ENCODE measurements around the genes COG1 and TTYH2.

DNA sequence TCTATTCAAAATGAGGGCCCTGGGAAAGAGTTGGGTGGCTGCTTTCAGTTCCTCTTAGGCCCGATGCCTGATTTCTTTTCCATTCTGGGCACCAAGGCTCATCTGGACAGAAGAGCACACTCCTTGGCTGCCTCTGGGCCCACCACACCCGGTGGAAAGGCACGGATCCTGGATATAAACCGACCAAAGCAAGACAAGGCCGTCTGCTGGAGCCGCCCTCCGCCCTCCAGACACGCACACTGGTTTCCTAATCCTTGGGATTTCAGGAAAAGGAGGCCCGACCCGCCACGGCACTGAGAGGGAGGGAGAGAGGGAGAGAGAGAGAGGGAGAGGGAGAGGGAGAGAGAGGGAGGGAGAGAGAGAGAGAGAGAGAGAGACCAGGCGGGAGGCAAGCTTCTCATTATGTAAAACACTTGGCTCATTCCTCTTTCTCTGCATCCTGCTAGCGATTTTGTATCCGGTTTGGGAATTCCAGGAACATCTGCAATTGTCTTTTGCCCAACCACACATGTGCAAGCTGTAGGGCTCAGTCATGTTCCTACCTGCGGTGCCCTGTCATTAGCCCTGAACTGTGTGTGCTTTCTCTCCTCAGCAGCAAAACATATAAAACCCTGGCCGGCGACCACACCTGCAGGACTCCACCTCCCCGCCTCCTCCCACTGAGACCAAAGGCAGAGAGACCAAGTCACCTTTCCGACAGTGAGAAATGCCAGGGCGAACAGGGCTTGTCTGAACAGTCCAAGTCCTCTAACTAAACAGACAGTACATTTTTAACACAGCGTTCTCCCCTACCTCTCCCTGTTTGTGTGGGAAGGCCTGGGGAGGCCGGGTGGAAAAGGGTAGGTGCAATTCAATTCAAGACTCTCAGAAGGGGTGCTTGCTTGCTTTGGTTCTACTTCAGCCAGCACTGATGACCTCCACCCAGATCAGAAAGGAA is 347.3 kb downstream of the SOX9 start:
- PRO-cap, result no peak

- PRO-cap, result no peak
These were observed 409.4 kb downstream of the SOX9 start for GRCh38 chr17:72530000-72530922.

GRCh38 chr17:72540103-72540807 is 419.4 kb downstream of the SOX9 start:
- PRO-cap, result no peak

GRCh38 chr17:72549571-72550481 is 429.0 kb downstream of the SOX9 start:
- PRO-cap, result no peak

DNA sequence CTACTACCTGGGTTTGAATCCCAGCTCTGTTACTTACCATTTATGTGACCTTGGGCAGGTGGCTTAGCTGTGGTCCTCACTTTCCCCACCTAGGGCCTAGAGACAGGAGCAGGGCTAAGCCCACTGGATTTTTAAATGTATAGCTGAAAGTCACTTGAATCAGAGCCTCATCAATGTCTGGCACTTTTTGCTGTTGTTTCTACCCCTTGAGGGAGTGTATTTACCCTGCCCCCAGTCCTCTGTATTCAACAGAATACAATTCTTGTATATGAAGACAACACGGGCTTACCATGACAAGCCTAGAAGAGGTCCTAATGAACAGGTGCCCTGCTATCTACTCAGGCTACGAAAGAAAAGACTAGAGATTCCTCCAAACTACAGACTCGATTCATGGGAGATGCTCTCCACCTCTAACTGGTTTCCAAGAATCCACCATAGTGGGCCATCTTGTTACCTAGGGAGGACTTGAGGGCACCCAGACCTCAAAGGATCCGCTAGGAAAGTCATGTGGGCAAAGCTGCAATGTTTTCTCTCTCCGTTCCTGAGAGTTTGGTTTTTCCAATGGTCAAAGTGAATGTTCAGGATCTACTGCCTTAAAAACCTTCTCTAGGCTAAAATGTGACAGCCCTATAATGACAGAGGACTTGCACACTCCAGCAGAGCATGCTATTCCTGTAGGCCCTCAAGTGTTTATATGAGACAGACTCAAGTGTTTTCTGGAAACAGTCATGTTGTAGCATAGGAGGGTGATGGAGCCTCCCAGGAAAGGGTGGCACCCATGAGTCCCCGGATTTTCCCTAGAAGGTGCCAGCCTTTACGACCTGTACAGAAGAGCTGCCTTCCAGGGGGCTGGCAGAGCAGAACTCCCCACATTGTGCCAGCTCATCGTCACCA is 437.4 kb downstream of the SOX9 start:
- PRO-cap, result no peak

- PRO-cap, result no peak
These were observed 478.1 kb downstream of the SLC39A11 start for GRCh38 chr17:72614279-72614974.

GRCh38 chr17:72664694-72665543 is 427.6 kb downstream of the SLC39A11 start:
- PRO-cap, result no peak

DNA sequence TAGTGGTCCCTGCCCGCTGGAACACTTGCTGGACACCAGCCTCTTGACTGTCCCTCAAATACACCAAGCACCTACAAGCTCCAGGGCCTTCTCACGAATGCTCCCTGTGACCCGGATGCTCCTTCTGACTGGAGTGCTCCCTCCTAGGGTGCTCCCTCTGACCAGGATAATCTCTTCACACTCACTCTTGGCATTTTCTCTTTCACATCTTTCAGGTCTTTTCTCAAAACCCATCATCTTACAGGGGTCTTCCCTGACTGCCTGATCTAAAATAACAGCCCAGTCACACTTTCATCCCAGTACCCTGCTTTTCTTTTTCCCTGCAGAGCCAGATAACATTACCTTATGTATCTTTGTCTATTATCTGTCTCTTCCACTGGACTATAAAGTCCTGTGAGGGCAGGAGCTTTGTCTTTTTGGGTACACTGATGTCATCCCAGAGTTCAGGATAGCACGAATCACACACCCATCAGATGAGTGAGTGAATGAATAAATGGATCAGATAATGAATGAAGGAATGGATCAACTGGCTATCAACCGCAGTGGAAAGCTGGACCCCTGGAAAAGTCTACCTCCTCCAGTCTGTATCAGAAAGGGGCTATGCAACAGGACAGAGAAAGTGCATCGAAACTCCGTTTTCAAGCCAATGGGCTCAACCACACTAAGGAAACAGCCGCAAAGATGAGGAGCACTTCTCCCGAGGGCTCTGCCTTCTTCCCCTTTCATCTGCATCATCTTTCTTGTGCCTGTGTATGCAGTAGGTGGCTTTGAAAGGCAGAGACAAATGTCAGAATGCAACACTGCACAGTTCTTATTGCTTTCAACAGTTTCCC is 205.6 kb downstream of the SLC39A11 start:
- PRO-cap, result no peak

DNA sequence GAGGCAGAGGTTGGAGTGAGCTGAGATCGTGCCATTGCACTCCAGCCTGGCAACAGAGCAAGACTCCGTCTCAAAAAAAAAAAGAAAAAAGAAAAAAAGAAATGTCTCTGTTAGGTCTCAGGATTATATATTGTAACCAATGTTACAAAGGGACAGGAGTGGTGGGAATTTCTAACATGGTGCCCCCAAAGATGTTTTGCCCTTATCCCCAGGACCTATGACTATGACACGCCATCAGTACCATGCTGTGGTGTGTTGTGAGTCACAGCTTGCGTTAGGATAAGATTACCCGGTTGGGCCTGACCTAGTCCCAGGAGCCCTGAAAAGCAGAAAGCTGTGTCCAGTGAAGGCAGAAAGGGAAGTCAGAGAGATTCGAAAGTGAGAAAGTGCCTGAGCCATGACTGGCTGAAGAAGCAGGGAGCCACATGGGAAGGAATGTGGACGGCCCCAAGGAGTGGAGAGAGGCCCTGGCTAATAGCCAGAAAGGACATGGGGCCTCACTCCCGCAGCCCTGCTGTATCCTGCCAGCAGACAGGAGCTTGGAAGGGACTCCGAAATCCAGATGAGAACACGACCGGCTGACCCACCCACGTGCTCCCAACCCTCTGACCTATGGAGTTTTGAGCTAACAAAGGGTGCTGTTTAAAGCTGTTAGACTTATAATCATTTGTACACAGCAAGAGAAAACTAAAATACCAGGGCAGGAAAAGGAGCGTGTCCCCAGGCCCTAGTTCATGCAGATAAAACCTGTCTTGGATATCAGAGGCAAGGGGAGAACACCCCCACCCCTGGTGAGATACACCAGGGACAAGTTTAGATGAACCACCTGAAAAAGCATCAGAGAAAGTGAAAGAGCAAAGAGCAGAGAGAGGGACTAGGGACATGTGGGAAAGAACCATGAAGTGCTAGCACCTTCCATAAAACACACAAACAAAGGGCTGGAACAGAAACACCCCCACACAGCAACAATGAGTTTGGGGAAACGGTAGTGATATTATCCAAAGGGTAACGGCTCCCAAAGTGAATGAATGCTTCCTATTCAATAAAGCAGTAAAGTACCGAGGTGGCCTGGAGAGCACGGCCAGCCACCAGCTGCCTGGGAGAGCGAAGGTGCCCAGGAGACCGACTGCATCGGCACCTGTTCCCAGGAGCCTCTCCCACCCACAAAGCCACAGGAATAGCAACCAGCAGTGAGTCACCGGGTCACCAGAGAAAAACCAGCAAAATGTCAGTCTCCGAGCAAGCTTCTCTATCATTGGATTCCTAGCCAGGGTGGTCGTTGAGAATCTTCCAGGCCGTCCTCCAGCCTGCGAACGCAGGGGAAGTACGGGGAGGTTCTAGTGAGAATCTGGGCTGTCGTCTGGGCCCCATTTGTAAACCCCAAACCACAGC is 115.2 kb downstream of the SLC39A11 start:
- PRO-cap, result bidirectional peak, plus-strand start at position 365 of the sequence, minus-strand start at position 259 of the sequence; bidirectional peak, plus-strand start at position 864 of the sequence, minus-strand start at position 742 of the sequence; bidirectional peak, plus-strand start at position 1,190 of the sequence, minus-strand start at position 1,121 of the sequence

DNA sequence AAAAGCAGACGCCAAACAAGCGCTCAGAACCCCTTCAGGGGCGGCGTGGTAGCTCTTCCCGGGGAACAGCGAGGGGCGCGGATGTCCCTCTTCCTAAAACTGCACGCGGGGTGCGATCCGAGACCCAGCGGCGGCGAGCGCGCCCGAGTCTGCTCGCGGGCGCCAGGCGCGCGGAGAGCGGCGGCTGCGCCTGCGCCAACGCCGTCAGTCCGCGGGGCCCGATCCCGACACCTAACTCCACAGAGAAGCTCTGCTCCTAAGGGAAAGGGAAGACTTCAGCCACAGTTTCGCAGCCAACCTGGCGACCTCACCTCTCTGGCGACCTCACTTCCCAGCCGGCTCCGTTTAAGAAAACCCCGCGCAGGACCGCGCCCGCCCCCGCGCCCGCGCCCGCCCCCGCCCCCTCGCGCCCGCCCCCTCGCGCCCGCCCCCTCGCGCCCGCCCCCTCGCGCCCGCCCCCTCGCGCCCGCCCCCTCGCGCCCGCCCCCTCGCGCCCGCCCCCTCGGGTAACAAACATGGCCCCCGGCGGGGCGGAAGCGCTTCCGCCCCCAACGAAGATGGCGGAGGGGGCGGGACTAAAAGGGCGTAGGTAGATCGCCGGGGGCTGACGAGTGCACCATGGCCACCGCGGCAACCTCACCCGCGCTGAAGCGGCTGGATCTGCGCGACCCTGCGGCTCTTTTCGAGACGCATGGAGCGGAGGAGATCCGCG is at the start of gene COG1:
COG1 (plus strand) TSS at position 604 of the 712 bp plus-strand sequence.
- PRO-cap, result bidirectional peak, plus-strand start at position 150 of the sequence, minus-strand start at position 145 of the sequence; bidirectional peak, plus-strand start at position 592 of the sequence, minus-strand start at position 347 of the sequence

DNA sequence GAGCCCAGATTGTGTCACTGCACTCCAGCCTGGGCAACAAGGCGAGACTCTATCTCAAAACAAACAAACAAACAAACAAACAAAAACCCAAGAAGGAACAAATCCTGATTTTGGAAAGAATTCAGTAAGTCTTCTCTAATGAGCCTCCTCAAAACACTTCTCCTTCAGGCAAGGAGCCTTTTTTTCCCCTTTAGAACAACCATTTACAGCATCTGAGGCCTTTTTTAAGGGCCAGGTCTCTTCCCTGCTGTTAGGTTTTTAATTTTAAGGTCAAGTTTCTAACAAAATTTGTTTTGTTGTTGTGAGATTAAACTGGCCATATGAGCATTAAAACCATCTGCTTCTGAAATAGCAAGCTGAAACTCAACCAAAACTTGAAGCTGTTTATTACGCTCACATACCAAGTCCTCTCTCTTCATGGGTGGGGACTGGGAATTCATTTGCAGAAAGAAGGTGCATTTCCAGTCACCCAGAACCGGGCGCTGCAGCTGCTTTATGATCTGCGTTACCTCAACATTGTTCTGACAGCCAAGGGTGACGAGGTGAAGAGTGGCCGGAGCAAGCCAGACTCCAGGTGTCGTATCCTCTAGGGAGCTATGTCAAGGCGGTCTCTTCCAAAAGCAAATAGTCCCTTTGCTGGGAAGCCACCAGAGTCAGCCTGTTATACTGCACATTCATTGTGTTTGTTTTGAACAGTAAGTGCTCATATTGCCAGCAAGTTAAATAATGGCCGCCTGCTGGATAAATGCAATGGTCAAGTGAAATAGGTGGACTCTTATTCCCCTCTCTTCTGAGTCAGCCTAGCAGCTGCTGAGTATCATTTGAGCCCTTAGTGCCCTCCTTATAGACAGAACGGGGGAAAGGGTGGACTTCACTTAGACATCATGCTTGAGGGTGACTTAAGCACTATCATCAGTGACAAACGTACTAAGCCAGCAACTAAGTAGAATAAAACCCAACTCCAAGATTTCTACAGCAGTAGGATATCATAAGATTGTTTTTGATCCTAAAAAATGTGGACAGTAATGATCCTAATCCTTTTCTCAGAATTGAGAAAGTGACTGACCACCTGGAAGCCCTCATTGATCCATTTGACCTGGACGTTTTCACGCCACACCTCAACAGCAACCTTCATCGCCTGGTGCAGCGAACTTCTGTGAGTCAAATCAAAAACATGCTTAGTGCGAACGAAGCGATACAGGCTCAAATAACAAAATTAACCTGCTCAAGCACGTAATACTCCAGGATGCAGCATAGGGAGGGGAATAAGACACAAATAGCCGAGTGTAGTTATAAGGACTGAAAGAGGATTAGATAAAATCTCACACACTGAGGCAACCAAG is 12.7 kb downstream of the COG1 start:
- PRO-cap, result no peak

DNA sequence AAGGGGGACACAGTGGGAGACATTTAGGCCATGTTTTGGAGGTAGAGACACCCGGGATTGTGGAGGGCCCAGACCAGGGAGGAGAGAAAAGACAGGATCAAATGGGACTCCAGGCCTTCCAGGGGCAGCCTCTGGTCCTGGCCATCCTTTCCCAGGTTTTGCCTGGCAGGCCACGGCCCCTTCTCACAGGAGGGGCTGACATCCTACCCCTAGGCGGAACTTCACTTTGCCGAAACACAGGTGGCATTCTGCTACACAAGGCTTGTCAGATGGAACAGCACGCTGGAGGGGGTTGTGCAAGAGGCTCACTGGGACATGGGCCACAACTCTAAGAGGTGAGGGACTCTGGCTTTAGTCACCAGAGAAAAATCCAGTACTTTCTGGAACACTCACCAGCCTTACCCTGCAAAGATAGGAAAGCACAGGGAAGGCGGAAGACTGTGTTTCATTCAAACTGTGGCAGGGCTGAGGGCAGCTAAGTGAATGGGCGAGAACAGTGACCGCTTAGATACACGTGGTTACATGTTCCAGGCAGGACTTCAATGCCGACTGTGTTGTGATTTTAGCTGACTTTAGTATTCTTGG is 18.4 kb downstream of the CDC42EP4 start:
- PRO-cap, result no peak

DNA sequence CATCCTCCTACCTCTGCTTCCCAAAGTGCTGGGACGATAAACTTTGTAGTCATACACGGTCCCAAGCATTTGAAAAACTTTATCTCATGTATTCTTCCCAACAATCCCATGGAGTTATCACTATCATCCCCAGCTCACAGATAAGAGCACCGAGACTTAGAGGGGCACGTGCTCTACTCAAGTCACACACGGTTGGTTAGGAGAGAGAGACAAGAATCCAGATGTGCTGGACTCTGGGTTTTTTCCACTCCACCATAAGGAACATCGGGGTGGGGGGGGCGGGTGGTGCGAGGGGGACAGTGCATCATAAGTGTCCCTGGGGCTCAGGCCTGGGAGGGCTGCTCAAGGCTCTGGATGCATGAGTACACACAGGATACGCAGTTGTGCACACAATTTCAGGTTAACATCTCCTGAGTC is 7.4 kb downstream of the CDC42EP4 start:
- PRO-cap, result no peak

DNA sequence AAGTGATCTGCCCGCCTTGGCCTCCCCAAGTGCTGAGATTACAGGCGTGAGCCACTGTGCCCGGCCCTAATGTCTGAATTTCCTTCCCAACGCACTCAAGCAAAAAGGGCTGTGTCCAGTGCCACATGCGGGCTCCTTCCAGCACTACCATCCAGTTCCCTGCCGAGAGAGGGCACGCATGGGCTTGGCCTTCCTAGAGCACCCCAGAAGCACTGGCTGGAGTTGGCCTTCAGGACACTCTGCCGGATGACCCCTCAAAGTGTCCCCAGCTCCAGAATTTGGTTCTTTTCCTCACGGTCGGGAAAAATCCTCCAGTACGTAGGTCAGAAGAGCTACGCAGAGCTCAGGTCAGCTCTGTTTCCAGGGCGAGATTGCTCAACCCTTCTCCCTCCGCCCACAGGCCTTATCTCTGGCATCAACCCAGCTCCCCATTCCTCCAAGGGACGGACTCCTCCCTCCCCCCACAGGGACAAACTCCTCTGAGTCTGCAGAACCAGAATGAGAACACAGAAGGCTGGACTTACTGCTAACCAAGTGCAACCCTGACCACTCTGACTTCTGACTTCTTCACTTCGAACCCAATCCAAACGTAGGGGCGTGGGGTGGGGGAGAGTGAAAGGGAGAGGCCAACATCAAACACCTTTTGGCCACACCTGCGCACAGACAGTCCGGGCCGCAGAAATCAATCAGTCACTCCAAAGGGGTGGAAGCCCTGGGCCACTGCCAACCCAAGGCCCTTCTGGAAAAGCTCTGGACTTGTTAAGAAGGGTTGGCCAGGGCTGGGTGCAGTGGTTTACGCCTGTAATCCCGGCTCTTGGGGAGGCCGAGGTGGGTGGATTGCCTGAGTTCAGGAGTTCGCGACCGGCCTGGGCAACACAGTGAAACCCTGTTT is 3.6 kb downstream of the CDC42EP4 start:
- PRO-cap, result no peak

- PRO-cap, result no peak
These were observed 162.6 kb upstream of the CDC42EP4 start for GRCh38 chr17:73474350-73474797.

- PRO-cap, result no peak
These were observed 165.1 kb upstream of the CDC42EP4 start for GRCh38 chr17:73476867-73477365.

DNA sequence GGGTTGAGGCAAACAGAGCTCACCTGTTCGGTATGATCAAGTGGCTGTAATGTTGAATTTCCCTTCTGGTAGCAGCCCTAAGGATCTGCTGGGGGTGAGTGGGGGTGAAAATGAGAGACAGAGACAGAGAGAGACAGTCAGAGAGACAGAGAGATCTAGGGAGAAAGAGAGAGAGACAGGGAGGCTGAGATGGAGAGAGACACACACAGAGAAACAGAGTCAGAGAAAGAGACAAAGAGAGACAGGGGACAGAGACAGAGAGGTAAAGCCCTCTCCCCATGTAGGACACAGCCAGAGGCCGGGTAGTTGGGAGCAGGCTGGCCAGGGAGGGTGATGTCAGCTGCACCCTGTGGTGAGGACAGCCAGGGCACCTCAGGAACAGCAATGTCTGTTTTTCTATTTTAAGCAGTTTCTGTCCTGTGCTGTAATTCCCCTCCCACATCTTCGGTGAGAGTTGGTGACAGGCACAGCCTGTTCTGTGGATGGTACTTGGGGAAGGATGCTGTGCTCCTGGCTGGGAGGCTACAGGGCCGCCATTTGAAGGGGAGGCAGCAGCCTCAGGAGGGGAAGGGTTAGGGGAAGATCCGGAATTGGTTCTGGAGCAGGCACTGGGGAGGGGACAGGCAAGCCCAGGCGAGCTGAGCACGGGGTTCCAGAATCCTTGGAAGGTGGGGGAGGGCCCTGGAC is 163.6 kb downstream of the SDK2 start:
- PRO-cap, result no peak

DNA sequence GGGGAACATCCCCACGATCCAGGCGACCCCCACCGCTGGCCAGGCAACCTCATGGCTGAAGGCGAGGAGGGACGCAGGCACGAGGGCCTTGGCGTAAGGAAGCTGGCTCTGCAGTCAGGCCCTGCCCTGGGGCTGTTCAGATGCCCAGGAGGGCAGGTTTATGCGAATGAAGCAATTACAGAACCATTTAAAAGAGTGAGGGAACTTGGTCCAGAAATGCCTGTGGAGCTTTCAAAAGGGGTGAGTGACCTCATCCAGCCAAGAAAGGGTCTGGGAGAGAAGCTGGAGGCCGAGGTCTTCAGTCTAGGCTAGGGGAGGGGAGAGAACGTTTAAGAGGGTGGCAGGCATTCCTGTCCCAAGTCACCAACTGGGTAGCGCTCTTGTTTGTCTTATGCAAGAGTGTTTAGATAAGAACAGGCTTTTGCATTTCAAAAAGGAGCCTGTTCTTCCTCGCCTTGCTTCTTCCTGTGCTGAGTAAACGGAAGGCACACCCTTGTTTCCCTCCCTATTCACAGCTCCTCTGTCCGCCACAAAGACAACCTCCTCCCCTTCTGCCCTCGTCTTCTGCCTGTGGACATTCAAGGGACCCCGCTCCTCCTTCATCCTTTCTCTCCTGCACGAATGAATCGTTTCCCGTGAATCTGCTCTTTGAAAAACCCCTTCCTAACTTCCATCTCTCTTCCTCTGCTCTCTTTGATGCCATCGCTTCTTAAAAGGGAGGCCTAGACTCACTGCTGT is 183.6 kb upstream of the SDK2 start:
- PRO-cap, result no peak

GRCh38 chr17:73901697-73902546 is 257.7 kb upstream of the SDK2 start:
- PRO-cap, result no peak

GRCh38 chr17:74212888-74213795 is at the start of gene TTYH2:
Gene TTYH2 (plus strand): TSS chr17:74213571.
- PRO-cap, result bidirectional peak, plus-strand start at chr17:74213571, minus-strand start at chr17:74213299

All from NALM6 (cell line).